Neutrophil (primary cell): ENCODE data around the genes KRTAP2-2, KRTAP9-3, KRTAP16-1, KRT37, KRT16 and KRT17.

DNA sequence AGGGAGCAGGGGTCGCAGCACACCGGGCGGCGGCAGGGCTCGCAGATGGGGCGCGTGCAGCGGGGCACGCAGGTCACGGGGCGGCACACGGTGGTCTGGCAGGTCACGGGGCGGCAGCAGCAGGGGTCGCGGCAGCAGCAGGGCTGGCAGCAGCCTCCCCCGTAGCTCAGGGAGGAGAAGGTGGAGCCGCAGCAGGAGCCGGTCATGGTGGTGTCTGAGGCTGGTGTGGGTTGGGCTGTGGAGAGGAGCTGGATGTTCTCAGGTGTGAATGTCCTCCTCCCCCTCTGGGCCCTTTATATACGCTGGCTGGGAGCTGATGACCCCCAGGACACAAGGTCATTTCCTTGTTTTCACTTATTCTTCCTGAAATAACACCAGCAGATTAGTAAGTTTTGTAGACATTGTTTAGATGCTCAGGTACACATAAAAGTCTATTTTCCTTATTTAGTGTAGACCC lies at the start of gene KRTAP2-2:
KRTAP2-2 (minus strand) TSS at position 225 of the 457 bp plus-strand sequence.
- PRO-cap: no peak

- PRO-cap: no peak
These were observed 308 bp upstream of the KRTAP2-3 start for GRCh38 chr17:41060182-41060662.

DNA sequence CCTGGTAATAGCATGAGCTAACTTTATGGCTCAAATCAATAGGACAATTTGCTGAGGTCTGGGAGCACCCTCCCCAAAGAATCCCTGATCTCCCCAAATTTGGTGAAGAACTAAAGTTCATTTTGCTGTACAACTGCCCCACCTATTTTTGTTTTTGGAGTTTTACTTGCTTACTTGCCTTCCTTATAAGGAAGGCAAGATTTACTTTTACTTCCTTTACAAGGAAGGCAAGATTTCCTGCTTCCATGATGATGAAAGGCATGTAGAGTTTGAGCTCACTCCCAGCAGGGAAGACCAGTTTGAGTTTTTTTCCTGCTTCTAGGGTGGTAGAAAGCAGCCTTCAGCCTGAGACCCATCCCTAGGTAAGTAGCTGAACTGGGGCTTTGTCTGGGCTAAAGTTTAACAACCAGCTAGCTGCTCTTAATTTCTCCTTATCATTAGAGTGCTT lies 2.9 kb downstream of the KRTAP4-9 start:
- PRO-cap: no peak

DNA sequence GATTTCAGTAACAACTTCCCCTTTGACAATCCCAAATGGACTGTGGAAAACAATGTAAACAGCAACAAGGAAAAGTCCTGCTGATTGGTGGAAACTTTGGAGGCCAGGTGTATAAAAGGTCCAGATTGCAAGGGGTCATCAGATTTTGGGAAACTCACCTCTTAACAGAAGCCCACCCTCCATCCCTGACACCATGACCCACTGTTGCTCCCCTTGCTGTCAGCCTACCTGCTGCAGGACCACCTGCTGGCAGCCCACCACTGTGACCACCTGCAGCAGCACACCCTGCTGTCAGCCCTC lies at the start of gene KRTAP9-3:
KRTAP9-3 (plus strand) TSS at position 141 of the 300 bp plus-strand sequence.
- PRO-cap: no peak

GRCh38 chr17:41308913-41309596 lies at the start of gene KRTAP16-1:
Gene KRTAP16-1 (minus strand): TSS chr17:41309309.
- PRO-cap: no peak

DNA sequence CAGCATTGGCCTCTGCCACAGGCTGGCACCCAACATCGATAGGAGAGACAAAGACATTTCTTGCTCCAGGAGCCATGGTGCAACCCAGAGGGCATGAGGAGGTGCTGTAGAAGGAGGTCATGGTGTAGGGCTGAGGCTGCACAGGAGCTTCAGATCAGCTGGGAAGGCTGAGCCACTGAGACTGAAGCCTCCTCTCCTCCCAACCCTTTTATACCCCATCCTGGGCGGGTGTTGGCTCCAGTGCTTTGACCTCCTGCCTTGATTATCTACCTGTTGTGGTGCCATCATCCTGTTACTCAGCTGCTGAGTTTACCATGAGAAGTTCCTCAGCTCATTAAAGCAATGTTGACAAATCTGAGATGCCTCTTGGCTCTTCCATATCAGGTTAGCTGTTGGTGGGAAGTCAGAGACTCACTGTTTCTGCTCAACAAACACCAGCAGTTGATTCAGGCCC lies at the start of gene KRT37:
KRT37 (minus strand) TSS at position 183 of the 454 bp plus-strand sequence.
- PRO-cap: no peak

- PRO-cap: no peak
These were observed 5.8 kb upstream of the KRT13 start for GRCh38 chr17:41511132-41511594.

- PRO-cap: no peak
These were observed 1.8 kb downstream of the KRT15 start for GRCh38 chr17:41516727-41517370.

DNA sequence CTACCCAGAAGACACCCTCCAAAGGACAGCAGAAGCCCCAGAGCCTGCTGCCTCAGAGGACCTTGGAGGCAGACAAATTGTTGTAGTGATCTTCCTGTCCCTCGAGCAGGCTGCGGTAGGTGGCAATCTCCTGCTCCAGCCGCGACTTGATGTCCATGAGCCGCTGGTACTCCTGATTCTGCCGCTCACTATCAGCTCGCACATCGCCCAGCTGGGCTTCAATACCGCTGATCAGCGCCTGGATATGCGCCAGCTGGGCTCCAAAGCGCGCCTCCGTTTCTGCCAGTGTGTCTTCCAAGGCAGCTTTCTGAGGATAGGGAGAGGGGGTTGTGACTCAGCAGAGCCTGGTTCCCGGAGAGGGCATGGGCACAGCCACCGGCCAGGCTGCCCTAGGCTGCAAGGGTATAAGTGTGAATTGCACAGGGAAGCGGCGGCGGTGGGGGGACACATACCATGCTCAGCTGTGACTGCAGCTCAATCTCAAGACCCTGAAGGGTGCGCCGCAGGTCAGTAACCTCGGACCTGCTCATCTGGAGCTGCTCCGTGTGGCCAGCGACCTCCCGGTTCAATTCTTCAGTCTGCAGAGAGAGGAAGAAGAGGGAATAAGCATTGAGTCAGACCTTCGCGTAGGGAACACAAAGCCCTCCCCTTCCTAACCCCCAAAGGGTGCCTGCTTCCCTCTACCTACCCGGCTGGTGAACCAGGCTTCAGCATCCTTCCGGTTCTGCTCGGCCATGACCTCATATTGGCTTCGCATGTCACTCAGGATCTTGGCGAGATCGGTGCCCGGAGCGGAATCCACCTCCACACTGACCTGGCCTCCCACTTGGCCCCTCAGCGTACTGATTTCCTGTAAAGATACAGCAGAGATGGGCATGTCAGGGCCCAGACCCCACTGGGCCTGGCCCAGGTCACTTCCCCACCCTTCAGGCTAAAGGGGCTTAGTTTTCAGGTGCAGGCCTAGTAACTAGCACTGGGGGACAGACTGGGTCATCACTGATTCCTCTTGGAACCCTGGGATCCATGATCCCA lies 4.1 kb downstream of the KRT19 start:
- PRO-cap: no peak

DNA sequence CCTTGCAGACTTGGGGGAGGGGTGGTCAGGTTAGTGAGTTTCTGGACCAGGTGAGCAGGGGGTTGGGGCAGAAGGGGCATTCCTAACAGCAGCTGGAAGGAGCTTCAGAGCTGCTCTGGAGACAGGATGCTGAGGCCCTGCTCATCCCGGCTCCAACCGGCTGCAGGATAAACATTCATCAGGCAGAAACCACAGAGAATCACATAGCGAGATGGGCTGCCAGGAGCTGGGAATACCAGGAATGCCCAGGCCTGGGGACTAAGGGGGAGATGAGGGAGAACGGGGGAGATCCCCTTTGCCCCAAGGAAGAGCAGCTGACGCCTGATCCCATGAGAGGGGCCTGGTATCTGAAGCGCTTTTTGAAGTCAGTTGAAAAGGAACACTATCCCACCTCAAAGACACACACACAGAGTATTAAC lies 10.6 kb upstream of the KRT19 start:
- PRO-cap: no peak

DNA sequence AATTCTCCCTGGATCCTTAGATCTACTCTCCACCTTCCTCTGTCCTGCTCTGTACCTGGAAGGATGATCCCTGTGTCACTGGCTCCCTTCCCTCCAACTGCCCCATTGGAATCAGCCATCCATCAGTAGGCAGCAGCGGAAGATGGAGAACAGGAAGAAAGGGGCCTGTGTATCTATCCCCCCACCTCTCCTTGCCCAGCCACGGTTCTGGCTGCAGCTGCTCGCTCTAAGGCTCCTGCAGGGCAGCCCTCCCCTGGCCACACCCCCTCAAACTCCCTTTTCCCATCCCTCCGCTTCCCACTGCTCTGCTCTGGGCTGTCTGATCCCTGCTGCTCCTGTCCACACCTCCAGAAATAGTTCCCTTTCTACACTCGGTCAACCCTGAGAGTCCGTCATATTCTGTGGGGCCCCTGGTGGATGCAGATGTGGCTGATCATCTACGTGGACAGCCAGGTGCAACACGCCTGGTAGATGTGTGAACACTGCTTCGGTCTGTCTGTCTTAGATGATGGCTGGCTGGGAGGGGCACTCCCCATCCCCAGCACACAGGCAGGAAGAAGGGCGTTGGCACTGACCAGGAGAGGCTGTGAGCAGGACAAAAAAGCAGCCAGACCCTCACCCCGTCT lies 19.2 kb upstream of the KRT19 start:
- PRO-cap: no peak

DNA sequence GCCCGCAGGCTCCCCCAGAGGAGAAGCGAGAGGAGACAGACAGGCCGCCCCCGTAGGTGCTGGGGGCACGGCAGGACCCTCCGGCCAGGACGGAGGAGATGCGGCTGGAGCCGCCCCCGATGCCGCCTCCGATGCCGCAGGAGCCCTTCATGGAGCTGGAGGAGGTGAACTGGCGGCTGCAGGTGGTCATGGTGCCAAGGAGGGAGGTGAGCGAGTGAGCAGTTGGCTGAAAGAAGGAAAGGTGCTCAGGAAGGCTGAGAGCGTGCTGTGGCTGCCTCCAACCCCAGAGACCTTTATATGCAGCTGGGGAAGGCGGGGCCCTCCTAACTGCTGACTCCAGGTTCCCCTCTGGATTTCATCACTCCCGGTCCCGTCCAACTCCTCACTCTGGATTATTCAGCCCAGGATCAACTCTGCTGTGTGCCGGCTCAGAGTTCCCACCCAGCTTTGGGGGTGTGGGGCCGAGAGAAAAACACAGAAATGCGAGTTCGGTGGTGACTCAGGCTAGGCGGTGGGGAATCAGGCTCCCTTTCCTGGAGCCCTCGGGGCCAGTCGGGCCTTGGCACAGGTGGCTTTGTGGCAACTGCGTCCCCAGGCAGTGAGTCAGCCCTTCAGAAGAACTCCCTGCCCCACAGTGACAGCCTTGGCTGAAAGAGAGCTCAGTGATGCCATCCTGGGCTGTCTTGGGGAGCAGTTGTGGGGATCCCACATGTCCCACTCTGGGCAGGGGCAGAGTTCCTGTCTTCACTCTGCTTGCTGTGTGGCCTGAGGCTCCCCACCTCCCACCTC lies at the start of gene KRT16:
KRT16 (minus strand) TSS at position 269 of the 789 bp plus-strand sequence.
- PRO-cap: no peak

- PRO-cap: no peak
These were observed 2.9 kb upstream of the KRT16 start for GRCh38 chr17:41615369-41615883.

- PRO-cap: no peak
These were observed at the start of gene KRT17 for GRCh38 chr17:41623849-41625128. Gene KRT17 (minus strand): TSS chr17:41624575.

DNA sequence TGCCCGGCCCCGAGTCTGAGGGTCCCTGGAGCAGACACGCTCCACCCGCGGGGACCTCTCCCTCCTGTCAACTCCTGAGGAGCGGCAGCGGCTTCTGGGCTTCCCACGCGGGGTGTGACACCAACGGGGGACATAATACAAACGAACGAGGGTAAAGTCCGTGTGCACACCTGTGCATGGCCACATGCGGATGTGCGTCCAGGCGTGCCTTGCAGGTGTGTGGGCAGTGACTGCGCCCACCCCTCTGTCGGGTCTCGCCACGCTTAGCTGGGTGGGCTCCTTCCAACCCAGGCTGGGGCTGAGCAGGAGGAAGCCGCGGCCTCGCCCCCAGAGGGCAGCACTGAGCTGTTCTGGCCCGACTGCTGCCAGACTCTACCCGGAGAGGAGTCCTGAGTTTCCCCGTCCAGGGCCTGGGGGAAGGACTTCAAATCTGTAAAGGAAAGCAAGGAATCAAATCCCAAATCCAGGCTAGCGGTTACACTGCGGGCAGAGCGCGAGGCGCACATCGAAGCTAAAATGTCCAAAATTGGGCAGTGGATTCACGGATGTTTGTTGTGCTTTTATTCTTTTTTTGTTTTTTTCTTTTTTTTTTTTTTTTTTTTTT lies 24.2 kb upstream of the KRT17 start:
- PRO-cap: no peak

GRCh38 chr17:41653665-41654674 lies 29.6 kb upstream of the KRT17 start:
- PRO-cap: no peak

DNA sequence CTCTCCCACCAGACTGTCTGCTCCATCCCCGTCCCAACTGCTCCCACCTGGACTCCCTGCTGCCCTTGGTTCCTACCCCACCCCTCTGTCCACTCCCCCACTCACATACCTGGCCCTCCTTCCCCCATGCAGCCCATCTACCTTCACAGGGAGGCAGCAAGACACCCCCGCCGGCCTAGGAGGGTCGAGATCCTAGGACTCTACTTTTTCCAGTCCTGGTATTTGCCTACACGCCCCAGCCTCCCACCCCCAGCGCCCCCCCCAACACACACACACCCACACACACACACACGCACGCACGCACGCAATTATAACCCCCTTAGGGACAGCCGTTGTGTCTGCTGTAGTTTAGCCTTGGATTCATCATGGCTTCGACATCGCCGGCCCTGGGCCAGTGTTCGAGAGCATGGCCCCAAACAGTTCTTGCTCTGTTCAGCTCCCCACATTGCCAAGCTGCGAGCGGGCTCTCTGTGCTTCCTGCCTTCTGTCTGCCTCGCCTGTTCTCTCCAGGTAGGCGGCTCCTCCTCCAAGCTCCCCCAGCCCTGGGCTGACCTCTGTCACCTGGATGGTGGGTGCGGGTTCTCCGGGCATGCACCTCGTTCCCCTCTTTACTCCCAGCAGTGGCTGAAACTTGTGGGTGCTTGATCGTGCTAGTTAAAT lies 23.3 kb upstream of the EIF1 start:
- PRO-cap: no peak

GRCh38 chr17:41689672-41690381 lies 1.1 kb downstream of the EIF1 start:
- PRO-cap: no peak

GRCh38 chr17:42049843-42050315 lies 522 bp downstream of the C17orf113 start:
- PRO-cap: no peak

DNA sequence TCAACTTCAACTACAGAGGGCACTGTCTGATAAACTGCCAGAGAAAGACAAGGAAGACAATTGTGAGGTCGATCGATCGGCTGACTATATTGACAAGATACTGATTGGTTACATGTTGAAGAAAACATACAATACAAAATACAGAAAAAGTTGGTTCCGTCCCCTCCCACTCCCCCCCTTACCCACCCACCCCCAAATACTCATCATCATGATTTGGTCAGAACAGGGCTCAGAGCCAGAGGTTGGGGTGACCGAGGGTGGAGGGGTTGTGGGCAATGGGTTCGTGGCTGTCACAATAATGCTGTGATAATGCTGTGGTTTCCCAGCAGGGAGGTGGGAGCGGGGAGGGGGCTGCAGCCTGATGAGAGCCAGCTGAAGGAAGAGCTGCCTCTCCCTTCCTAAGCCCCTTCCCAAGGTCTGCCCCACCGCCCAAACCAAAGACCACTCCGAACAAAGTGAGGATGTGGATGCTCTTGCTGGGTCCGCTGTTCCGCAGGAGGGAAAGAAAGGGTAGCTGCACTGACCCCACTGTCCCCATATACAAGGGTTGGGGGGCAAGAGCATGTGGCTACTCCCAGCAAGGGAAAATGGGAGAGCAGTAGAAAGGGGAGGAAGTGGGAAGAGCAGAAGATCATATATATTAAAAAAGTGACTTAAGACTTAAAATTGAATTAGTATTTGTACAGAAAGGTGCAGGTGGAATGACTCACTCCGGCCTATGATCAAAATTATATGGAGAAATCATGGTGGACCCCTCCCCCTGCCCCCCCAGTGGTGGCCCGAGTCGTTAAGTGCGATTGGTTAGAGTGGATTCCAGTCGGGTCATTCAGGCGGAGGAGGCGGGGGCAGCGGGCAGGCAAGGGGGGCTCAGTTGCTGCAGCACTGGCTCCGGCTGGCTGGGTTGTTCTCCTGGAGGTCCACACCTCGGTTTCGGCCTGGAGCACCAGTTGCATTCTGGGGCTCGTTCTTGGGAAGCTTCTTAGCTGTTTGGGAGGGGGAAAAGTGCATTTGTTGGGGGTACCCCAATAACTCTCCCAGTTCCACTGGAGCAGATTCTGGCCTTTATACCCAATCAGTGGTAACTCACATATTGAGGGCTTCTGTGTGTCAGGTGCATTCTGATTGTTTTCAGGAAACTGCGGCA lies 2.7 kb downstream of the HSPB9 start:
- PRO-cap: no peak